ENCODE measurements around the genes KIAA1958 and CDC26.

DNA sequence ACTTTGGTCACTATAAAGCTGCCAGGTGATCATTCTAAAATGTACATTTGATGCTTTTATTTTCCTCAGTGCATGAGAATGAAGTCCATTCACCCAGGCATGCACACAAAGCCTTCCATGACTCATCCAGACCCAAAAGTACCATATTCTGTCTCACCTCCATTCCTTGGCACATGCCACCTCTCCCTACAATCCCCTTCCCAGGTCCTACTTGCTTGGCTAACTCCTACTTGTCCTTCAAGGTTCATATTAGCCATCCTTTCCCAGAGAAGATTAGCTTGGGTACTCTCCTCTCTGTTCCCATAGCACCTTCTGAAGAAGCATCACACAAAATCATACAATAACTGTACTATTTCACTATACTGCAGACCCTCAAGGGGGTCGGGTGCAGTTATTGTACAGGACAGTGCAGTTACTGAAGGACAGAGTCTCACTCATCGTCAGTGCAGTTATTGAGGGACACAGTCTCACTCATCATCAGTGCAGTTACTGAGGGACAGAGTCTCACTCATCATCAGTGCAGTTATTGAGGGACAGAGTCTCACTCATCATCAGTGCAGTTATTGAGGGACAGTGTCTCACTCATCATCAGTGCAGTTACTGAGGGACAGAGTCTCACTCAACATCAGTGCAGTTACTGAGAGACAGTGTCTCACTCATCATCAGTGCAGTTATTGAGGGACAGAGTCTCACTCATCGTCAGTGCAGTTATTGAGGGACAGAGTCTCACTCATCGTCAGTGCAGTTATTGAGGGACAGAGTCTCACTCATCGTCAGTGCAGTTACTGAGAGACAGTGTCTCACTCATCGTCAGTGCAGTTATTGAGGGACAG lies 56.8 kb upstream of the OR2K2 start:
- RRBS, result no CpG with 5 or more reads among the region's 6 CpGs

- RRBS, result no CpG with 5 or more reads among the region's 11 CpGs
These were observed 5.5 kb upstream of the PTGR1 start for GRCh38 chr9:111604742-111605500.

DNA sequence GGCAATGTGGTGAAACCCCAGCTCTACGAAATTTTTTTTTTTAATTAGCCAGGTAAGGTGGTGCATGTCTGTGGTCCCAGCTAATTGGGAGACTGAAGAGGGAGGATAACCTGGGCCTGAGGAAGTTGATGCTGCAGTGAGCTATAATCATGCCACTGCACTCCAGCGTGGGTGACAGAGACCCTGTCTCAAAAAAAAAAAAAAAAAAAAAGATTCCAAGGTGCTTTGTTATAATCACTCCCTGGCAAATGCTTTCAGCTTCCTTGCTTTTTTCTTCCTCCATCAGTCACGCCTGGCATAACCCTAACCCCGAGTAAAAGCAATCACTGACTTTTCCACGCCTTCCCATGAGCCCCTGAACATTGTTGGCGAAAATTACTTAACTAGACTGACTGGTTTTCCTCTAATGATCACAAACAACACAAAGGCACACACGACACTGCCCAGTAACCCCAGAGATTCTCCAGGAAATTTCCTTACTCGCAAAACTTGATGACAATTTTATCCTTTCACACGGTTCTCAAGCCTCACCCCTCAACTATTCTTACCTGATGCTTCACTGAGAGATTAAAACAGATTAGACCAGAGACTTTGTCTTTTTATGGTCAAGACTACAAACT lies 11.3 kb upstream of the PTGR1 start:
- RRBS, result no CpG with 5 or more reads among the region's 9 CpGs

- RRBS, result no CpG with 5 or more reads among the region's 4 CpGs
These were observed 72.6 kb downstream of the UGCG start for GRCh38 chr9:111969212-111969623.

GRCh38 chr9:111998194-111998491 lies 101.5 kb downstream of the UGCG start:
- RRBS, result no CpG with 5 or more reads among the region's 2 CpGs

DNA sequence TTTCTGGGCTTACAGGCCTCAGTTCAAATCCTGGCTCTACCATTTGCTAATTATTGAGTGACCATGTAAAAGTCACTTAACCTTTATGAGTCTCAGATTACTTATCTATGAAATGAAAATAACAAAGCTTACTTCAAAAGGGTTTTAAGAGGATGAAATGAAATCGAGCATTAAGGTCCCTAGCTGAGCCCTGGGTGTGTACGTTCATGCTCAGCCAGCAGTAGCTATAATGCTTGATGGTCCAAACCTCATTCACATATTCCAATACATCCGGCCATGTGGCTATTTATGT lies 56.1 kb downstream of the SUSD1 start:
- RRBS, result no CpG with 5 or more reads among the region's 3 CpGs

- RRBS, result no CpG with 5 or more reads among the region's 1 CpG
These were observed 46.5 kb downstream of the SUSD1 start for GRCh38 chr9:112128625-112128957.

- RRBS, result 2% methylated on average over 45 of the region's 139 CpGs
These were observed at the start of gene KIAA1958 for GRCh38 chr9:112486247-112487334. Gene KIAA1958, plus strand, starts transcription at chr9:112486827.

GRCh38 chr9:112862047-112862546 lies 28.6 kb downstream of the SLC46A2 start:
- RRBS, result no CpG with 5 or more reads among the region's 6 CpGs

GRCh38 chr9:113151769-113152433 lies 1.1 kb downstream of the SLC31A2 start:
- RRBS, result no CpG with 5 or more reads among the region's 8 CpGs

DNA sequence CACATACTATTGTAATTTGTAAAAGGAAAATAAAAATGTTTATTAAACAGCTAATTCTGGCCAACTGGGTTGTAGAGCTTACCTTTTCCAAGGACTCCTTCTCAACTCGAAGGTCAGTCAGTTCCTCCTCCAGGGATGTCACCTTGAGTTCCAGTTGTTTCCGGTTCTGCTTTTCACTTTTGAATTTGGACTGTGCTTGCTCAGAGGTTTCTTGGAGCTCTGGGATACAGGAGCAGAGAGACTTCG lies 25.6 kb downstream of the SLC31A2 start:
- RRBS, result no CpG with 5 or more reads among the region's 3 CpGs

- RRBS, result no CpG with 5 or more reads among the region's 12 CpGs
These were observed 33.0 kb downstream of the FKBP15 start for GRCh38 chr9:113187771-113188821.

DNA sequence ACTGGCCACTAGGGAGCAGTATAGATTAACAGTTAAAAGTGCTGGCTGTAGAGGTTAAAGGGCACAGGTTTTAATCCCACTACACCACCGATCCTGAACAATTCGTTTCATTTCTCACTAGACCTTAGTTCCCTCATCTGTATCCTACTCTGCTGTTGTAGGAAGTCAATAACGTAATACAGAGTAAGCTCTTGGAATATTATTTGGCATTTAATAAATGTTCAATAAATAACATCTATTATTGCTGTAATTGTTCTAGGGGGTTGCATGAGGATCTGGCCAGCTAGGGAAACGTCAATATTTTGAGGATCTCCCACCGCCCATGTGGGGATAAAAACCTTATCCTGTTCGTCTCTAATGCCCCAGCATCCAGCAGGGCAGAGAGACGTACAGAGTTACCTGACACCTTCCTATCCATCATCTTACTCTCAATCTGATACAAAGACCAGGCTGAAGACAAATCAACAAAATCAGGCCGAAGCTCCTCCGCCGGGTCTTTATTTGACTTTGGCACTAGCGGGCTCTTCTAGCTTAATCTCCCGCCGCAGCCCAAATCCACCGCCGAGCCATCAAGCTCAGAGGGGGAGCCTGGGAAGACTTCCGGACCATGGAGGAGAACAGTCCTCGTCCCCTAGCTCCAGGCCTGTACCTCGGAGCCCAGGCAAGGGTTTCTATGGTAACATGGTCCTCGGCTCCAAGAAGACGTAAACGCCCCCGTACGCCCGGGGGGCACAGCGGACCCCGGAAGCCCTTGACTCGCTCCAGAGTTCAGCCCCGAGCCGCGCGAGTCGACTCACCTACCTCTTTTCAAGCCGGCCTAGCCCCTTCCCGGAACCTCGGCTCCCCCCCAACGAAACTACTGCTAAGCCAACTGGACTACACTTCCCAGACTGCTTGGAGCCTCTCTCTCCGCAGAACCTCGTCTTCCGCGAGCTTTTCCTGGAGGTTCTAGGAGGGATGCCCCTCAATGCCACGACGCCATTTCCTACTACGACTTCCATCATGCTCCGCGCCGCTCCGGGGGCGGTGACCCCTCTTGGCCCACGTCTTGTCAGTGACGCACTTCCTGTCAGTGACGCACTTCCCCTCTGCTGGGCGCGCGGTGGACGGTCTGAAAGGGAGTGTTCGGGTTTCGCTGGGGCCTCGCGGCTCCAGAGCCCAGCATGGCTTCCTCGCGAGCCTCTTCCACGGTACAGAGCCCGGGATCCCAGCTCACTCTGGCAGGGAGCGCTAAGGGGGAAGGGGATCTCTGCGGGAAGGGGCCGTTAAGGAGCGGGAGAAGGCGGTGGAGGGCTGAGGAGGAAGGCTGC lies at the start of gene CDC26:
TSS of gene CDC26 (minus strand) at position 992 of the 1,310 bp plus-strand sequence.
- RRBS, result under 1% methylated on average over 10 of the region's 68 CpGs

GRCh38 chr9:113354106-113354368 lies 4.7 kb downstream of the BSPRY start:
- RRBS, result no CpG with 5 or more reads among the region's 4 CpGs

- RRBS, result no CpG with 5 or more reads among the region's 22 CpGs
These were observed 2.2 kb upstream of the HDHD3 start for GRCh38 chr9:113378794-113379664.

DNA sequence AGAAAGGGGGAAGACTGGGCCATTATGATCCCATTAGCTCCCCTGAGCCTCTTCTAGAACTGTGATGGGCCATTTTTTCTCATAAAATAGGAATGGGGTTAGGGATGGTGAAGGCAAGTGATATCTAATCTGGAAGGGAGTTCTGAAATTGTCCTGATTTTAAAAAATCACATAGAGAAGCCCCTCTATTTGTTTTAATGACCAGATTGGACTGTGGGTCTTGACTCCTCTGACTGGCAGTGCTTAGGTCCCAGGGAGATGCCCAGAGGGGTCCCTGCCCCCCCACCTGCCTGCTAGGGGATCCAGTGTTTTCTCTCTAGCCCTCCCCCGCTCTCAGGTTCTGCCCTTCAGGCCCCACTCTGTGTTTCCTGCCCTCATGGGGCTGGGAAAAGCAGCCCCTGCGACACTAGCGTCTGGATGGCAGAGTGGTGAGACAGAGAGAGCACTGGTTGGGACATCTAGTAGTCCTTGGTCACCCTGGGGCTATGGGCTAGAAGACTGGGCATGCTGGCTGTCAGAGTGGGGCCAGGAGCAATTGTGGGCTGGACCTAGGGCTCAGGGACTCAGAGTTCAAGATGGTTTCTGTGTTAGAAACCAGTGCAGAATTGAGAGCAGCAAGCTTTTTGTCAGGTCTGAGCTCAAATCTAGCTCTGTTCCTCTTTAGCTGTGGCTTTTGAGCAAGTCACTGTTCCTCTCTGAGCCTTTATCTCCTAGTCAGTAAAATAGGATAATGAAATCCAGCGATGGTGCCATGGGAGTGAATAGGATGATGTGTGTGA lies 38.8 kb downstream of the RGS3 start:
- RRBS, result no CpG with 5 or more reads among the region's 4 CpGs

- RRBS, result no CpG with 5 or more reads among the region's 3 CpGs
These were observed 54.6 kb downstream of the RGS3 start for GRCh38 chr9:113518111-113518544.

DNA sequence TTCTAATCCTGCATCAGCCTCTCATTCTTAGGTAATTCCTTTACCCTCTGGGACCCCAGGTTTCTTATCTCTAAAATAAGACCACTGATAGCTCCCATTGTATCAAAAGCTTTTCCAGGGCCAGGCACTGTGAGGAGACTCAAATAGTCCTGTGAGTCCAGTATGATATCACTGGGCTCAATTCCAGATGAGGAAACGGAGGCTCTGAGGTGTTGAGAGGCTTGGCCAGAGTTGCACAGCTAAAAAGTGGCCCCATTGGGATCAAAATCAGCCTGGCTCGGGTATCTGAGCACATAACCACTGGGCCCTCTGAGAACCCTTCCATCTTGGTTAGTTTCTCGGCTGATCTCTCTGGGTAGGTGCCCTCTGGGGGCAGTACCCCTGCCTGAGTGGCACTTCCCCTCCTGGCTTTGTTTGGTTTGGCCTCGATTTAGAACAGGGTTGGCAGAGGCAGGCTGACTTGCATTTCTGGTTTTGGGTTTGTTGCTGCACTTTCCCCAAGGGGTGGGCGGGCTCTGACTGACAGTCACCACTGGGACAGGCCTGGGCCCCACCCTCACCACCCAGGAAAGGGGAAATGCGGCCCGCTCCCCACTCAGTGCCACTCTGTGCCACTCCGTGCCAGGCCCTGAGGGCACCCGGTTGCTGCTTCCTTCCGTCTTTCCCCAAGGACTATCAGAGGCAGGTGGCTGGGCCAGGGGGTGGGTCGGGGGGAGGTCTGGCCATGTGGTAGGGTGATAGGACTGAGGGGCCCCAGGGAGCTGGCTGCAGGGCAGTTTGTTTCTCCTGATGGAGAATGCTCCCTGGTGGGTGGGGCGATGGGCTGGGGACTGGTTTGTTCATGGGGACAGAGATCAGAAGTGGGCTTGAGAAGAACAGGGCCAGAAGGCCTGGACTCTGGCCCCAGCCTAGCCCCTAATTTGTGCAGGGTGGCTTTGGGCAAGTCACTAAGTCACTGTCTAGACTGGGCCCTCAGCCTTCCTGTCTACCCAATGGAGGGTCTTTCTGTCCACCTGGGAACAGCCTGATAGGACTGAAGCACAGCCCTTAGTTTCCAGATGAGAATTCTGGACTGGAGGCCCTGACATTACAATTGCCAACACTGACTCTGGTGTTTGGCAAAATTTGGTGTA lies 117.2 kb downstream of the RGS3 start:
- RRBS, result no CpG with 5 or more reads among the region's 12 CpGs

- RRBS, result no CpG with 5 or more reads among the region's 14 CpGs
These were observed 131.5 kb downstream of the RGS3 start for GRCh38 chr9:113594959-113595434.

DNA sequence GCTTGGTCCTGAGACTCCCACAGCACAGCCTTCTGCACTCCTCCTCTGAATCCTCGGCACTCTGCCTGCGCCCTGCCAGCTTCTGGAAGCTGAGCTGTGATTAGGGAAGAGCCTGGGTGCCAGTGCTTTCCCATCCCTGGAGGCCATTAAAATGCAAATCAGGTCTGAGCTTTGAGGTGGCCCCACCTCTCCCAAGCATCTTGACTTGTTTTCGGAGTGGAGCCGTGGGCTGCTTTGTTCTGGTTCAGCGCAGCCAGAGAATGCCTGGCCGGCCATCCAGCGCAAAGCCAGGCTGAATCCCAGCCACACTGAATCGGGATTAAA lies 40.0 kb downstream of the AMBP start:
- RRBS, result no CpG with 5 or more reads among the region's 8 CpGs

All from non-pigmented ciliary epithelial cell (primary cell).